AG09319 (cell line): ENCODE measurements around the genes CRACR2A and C12orf4.

DNA sequence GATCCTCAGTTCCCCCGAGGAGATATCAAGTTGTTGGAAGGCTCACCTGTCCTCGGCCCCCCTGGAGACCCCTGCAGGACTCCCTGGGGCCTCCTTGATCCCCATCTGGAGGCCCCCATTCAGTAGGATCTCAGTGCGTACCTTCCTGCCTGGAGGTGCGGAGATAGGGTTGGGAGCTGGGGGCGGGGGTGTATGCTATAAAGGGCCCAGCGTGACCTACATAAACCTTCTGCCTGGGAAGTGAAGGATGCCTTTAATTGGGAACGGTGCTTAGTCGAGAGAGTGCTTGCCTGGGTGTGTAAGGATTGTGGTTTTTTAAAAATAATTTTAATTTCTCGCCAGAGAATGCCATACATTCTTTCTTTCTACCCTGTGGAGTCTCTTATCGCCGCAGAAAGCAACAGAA is 153.6 kb downstream of the TSPAN9 start:
- RRBS = no CpG with 5 or more reads among the region's 11 CpGs

- RRBS = no CpG with 5 or more reads among the region's 11 CpGs
Observed at GRCh38 chr12:3242143-3242894, 165.1 kb downstream of the TSPAN9 start.

DNA sequence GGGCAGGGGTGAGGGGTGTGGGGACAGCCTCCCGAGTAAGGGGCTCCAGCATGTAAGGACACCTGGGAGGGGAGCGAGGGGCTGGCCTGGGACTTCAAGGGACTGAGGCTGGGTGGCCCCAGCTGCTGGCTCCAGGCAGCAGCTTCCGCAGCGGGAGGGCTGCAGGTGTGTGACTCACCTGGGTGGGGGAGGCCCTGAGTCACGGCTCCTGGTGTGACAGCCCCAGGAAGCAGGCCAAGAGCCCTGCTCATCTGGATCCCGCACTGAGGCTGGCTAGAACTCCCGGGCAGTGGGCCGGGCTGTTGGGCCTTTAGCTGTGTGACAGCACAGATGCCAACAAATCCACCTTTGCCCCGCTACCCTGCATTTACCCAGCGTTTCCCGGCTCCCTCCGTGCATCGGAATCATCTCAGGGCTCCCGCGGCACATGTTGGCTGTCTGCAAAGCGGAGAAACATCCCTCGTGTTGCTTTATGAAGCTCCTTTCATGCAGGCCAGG is 180.0 kb upstream of the PRMT8 start:
- RRBS = 88% methylated on average over 4 of the region's 17 CpGs

GRCh38 chr12:3674173-3674508 is 78.8 kb downstream of the CRACR2A start:
- RRBS = no CpG with 5 or more reads among the region's 3 CpGs

GRCh38 chr12:3752740-3753891 is at the start of gene CRACR2A:
Gene CRACR2A, minus strand, starts transcription at chr12:3753109.
- RRBS = 7% methylated on average over 19 of the region's 69 CpGs

DNA sequence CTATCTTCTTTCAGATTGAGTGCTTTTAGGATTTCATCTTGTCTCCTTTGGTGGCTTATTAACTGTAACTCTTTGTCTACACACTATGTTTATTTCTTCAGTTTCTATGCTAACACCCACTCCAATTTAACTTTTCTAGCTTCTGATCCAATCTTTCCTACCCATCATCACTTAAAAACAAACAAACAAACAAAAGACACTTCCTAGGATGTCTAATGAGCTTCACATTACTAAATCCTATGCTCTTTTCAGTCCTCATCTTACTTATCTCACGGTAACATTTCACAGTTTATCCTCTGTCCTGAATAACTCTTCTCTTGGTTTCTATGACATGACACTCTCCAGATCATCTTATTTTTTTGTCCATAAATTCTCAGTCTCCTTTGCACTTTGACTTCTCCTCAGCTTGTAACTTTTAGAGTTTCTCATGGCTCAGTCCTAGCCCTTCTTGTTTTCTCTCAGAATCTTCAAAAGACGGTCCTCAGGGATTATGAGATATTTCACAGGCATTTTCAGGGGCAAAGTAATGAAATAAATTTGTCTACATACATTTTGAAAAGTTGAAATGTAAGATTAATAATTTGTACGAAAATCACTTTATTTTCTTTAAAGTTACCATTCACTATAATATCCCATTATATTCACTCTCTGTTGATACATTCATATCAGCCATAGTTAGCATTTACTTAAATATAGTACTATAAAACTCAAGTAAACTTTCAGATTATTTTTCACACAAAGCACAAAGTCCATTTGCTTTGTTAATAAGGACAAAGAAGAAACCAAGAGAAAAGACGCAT is 7.1 kb downstream of the PARP11 start:
- RRBS = no CpG with 5 or more reads among the region's 4 CpGs

GRCh38 chr12:3885470-3885799 is 12.2 kb upstream of the PARP11 start:
- RRBS = no CpG with 5 or more reads among the region's 4 CpGs

DNA sequence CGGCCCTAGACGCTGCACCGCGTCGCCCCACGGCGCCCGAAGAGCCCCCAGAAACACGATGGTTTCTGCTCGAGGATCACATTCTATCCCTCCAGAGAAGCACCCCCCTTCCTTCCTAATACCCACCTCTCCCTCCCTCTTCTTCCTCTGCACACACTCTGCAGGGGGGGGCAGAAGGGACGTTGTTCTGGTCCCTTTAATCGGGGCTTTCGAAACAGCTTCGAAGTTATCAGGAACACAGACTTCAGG is 653 bp upstream of the CCND2 start:
- RRBS = no CpG with 5 or more reads among the region's 14 CpGs

DNA sequence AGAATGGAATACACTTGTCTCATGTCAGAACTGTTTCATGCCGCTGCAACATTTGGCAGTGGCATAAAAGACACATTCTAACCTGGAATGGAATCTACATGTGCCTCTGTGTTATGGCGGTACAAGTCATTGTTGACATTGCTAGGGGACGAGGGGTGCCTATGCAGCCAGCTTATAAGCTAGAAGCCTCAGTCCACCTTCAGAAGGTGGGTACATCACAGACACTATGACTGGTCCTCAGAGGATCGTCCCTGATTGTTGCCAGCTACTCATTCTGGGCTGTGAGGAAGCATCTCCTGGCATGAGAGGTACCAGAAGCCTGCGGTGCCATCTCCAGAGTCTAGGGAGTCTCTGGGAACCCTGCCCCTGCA is 15.6 kb upstream of the TIGAR start:
- RRBS = no CpG with 5 or more reads among the region's 5 CpGs

DNA sequence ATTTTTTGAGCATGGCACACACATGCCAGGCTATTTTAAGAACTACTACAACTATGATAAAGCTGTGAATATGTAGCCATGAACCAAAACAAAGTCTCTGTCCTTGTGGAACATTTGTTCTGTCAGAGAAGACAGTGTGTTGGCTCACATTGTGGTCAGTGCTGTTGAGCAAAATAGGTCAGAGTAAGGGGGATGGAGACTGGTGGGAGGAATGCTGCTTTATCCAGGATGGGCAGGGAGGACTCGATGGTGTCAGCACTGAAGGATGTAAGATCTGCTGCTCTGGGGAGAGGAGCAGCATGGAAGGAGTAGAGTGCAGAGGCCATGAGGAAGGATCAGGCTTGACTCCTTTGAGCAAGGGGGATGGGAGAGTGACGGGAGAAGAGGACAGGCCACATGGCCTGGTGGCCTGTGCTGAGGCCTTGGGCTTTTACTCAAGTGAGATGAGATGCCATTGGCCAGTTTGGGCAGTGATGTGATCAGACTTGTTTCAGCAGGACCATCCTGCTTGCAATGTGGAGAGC is 23.9 kb downstream of the FGF23 start:
- RRBS = no CpG with 5 or more reads among the region's 2 CpGs

- RRBS = no CpG with 5 or more reads among the region's 23 CpGs
Observed at GRCh38 chr12:4537911-4538650, at the start of gene C12orf4. Gene C12orf4, minus strand, starts transcription at chr12:4538469.

- RRBS = no CpG with 5 or more reads among the region's 4 CpGs
Observed at GRCh38 chr12:4647895-4648420, 893 bp downstream of the AKAP3 start.

DNA sequence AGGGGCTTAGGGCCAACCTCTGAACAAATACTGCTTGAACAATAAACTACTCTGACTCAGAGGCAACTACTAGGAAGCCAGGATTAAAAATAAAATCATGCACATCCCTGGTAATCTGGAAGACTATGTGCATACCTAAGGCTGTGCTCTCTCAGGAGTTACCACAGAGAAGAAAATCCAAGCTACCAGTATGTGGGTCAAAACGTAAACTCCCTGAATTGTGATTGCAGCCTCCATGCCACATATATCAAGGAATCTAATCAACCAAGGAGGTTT is 16.0 kb downstream of the GALNT8 start:
- RRBS = no CpG with 5 or more reads among the region's 1 CpG

- RRBS = no CpG with 5 or more reads among the region's 10 CpGs
Observed at GRCh38 chr12:5480859-5481270, 49.0 kb downstream of the NTF3 start.

GRCh38 chr12:5971483-5971940 is 26.5 kb upstream of the ANO2 start:
- RRBS = no CpG with 5 or more reads among the region's 10 CpGs

GRCh38 chr12:6135040-6135304 is 10.5 kb upstream of the VWF start:
- RRBS = no CpG with 5 or more reads among the region's 1 CpG

GRCh38 chr12:6159445-6159816 is 35.0 kb upstream of the VWF start:
- RRBS = 57% methylated on average over 2 of the region's 33 CpGs

DNA sequence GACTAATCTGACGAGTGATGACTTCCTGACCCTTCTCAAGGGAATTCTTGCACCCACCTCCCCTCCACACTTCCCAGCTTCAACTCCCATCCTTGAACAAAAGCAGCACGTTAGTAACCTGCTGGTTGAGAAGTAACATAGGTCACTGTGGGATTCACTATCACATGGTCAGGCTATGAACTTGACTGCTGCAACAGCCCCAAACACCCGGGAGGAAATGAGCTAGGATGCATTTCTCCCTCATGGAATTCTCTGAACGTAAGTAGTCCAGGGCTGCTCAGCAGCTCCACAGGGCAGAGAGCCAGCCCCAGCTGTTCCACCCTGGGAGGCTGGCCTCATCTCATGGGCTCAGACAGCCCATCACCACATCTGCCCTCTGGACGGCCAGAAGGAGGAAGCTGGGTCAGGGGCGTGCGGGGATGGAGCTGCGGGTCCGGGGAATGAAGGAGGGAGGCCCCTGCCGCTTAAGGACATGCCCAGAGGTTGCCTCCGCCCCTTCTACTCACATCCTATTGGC is 37.0 kb upstream of the VWF start:
- RRBS = no CpG with 5 or more reads among the region's 11 CpGs

- RRBS = no CpG with 5 or more reads among the region's 16 CpGs
Observed at GRCh38 chr12:6172147-6172709, 28.0 kb upstream of the CD9 start.

GRCh38 chr12:6266136-6266870 is 44.2 kb upstream of the PLEKHG6 start:
- RRBS = no CpG with 5 or more reads among the region's 10 CpGs